Camera-type eye (tissue), 1 donor: Measurements from ENCODE around the gene FMC1.

DNA sequence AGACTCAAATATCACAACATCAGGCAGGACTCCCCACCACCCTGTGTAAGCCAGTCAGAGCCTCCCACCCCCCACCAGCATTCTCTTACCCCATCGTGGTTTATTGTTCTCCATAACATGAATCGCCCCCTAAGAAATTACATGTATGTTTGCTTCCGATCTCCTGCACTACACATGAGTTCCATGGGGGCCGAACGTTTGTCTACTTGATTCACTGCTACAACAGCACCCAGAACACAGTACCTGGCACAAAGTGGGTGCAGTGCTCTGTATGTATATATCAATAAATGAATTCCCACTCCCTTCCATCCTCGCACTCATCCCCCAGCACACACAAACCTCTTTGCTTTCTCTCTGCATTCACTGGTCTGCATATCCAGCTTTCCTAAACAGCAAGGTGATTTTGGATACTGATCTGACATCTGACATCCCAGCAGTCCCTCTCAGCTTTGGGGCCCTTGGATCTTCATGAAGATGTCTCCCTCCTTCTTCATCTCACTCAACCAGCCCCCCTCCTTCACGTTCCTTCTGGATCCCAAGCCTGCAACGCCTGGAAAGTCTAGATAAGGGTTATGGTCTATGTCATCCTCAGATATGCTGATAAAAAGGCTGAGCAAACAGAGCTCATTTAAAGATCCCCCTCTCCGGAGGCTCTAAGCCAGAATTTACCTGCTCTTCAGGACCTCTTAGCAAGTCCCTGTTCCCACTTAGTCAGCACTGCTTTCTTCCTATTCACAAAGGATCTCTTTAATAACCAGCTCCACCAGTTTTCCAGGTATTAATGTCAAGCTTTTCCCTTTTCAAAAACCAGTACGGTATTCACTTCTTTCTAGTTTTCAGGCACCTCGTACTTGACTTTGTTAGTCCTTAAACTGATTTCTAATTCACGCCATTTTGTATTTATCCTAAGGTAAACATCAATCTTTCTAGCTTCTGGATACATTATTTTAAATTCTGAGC lies 39.0 kb downstream of the CREB3L2 start:
- RAMPAGE, long total RNA, result no peak

DNA sequence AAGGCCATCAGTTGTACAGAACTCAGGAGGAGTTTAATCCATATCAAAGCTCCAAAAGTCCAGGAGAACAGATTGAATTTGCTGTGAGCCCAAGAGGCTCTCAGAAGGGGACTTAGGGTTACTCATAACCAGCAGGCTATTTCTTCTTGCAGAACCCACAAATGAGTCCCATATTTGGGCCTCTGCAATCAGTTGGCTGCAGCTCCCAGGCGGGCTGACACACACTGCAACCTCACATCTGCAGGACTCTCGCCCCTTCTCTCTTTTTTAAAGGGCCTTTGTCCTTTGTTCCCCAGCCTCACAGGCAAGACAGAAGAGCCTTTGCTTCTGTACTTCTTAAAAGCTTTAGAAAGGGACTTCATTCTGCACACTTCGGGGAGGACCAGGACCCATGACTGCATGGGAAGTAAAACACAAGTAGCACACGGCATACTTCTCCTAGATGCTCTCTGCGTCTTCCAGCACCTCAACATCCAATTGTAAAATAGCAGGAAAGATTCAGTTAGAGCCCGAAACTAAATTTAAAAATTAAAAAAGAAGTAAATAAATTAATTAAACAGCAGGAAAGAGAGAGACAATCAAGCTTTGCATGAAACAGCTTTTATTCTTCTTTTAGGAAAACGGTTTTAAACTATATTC lies 26.6 kb downstream of the CREB3L2 start:
- RAMPAGE, long total RNA, result no peak

DNA sequence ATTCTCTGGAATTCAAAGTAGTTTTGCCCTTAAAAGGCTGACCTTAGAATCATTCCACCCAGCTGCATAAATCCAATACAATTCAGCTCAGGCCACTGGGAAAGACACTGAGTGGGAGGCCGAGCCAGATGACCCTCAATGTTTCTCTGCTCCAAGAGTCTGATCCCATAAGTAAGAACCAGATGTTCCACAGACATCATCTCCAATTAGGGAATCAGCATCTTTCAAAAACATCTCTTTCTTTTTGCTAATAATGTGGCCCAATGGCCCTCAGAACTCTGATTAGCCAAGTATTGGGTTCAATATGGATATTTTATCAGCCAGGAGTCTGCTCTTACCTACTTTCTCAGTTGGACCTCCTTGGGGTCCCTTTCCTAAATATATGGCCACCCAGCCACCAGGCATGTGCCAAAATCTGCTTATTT lies 26.0 kb downstream of the CREB3L2 start:
- RAMPAGE, long total RNA, result no peak

GRCh38 chr7:138067607-138068023 lies 8.6 kb upstream of the AKR1D1 start:
- RAMPAGE, long total RNA, result no peak

- RAMPAGE, long total RNA, result no peak
Observed at GRCh38 chr7:138545633-138546653, 85.9 kb downstream of the TRIM24 start.

GRCh38 chr7:138610423-138611390 lies 90.5 kb downstream of the SVOPL start:
- RAMPAGE, long total RNA, result no peak

- RAMPAGE, long total RNA, result no peak
Observed at GRCh38 chr7:138776017-138776603, 21.7 kb upstream of the TMEM213 start.

DNA sequence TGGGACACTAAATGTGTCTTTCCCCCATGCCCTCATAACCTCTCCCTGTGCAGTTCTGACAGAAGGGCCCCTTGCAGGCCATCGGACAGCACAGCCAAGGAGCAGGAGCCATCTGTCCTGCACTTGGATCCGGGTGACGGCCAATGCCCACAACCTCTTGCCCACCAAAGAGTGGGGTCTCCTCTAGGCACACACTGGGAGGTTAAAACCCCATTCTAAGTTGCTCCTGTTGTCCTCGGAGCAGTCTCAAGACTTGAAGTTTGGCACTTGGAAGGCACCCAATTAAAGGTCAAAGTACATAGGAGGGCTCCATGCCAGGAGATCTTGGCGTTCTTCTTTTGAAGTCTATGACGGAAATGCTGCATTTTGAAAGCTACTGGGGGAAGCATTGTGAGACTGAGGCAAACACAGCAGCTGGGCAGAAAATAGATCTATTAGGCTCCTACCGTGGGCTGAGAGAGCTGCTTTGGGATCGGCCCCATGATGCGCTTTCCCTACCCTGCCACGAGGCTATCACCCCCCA lies 20.2 kb downstream of the KIAA1549 start:
- RAMPAGE, long total RNA, result no peak

- RAMPAGE, long total RNA, result no peak
Observed at GRCh38 chr7:138979438-138980435, 1.5 kb downstream of the KIAA1549 start.

DNA sequence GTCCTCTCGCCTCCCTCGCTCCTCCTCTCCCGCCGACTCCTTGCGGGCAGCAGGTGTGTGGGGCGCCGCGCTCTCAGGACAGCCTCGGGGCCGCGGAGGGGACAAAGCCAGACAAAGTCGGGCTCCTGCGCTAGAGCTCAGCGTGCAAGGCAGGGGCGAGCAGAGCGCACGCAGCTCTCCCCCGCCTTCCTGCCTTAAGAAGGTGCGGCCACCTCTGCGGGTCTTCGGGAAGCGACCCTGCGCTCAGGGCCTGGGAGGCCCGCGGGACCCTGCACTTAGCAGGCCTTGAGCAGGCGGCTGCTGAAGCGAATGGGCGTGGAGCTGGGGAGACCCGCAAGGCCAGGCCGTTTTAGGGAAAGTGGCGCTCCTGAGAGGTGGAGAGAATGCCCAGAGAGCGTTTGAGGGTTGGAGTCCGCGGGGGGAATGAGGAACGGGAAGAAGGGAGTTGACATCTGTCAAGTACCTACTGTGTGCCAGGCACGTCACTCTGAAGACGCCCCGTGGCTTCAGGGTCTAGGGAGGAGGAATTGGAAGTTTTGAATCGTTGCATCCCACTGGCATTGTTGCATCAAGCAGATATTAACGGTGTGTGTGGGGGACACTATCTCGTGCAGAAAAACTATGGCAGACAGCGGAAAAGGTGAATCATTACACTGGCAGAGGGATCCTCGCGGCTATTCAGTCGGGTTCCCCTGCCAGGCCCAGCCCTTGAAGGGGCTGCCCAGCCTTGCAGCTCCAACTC lies 776 bp upstream of the KIAA1549 start:
- RAMPAGE, long total RNA, result no peak

DNA sequence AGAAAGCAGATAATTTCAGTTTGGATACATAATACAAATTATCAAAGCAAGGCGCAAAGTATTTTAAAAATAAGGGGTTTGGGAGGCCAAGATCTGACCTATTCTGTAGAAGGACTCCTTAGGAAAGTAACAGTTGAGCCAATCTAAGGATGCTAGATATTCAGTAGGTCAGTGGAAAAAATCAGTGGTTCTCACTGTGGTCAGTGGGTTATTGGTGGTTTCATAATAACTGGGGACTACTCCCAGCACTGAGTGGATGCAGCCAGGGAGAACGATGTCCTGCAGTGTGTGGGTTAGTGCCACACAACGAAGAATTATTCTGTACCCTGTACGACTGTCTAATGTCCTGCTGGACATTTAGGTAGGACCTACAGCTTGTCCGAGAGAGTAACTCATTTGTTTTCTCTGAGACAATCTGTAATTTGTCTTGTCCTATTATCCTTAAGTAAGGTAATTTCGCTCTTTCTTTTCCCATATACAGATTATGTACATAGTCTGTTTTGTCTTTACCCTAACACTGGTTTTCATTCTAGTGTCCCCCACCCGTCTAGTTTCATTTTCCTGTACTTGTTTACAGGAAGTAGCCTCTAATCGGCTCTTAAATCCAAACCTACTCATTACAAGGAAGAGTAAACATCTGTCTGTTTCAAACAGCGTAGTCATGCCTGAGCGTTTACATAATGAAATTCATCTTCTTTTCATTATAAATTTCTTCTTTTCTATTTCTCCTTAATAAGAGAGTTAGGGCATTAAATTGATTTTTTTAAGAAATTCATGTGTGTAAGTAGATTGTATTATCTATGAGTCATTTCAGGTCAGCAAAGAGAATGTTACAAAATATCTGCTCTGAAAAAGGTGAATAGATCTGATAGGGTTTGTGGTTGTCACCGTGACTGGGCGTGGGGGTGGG lies 8.1 kb upstream of the ZC3HAV1L start:
- RAMPAGE, long total RNA, result no peak

GRCh38 chr7:139075677-139076228 lies 33.8 kb downstream of the ZC3HAV1 start:
- RAMPAGE, long total RNA, result no peak

DNA sequence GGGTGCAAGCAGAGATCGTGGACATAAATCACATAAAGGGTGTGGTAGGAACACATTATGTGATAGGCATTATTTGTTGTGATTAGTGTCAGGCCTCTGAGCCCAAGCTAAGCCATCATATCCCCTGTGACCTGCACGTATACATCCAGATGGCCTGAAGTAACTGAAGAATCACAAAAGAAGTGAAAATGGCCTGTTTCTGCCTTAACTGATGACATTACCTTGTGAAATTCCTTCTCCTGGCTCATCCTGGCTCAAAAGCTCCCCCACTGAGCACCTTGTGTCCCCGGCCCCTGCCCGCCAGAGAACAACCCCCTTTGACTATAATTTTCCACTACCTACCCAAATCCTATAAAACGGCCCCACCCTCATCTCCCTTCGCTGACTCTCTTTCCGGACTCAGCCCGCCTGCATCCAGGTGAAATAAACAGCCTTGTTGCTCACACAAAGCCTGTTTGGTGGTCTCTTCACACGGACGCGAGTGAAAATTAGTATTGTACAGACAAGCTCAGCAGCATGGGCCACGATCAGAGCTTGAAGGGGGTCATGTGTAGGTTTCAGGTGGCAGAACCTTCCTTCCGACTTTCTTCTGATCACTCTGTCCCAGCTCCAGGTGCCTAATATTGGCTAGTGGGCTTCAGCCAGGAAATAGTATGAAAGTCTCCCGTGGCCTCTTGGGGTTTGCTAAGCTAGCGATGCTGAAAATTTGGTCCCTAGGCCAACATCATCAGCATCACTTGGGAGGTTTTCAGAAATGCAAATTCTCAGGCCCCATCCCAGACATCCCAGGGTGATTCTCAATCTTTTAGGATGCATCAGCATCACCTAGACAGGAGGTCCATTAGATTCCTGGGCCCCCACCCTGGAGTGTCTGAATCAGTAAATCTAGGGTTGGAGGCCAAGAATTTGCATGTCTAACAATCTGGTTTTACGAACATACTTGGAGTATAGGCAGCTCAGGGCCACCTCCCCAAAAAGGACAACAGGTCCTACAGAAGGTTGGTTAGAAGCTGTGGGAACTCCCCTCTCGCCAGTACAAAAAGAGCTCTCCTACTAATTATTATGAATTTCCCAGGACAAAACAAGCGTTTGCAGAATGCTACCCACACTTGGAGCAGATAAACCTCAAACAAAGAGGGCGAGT lies 15.8 kb downstream of the ZC3HAV1 start:
- RAMPAGE, long total RNA, result no peak

GRCh38 chr7:139132906-139133264 lies 693 bp upstream of the TTC26 start:
- RAMPAGE, long total RNA, result no peak

- RAMPAGE, long total RNA, result no peak
Observed at GRCh38 chr7:139340870-139341941, at the start of gene FMC1. TSS of gene FMC1 (plus strand) at chr7:139341337.

GRCh38 chr7:139361621-139362145 lies 2.0 kb downstream of the LUC7L2 start:
- RAMPAGE, long total RNA, result no peak

DNA sequence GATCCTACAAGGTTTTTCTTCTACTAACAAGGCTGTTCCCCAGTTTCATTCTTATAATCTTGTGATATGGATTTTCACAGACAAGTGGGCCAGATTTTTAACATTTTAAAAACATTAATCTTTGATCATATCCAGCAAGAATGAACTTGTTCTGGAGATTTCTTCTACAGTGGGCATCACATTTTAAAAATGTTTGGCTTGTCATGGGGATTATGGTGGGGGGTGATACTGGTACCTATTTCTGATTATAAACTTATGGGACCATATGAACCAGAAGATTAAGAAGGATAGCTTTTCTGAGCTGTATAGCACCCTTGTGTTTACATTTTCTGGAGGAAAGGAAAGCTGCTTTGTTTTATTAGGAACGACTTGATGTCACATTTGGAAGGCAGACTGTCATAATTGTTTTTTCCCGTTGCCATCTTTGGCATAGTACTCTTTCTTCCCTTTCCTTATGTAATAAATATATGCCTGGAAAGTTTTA lies 9.9 kb downstream of the LUC7L2 start:
- RAMPAGE, long total RNA, result no peak

DNA sequence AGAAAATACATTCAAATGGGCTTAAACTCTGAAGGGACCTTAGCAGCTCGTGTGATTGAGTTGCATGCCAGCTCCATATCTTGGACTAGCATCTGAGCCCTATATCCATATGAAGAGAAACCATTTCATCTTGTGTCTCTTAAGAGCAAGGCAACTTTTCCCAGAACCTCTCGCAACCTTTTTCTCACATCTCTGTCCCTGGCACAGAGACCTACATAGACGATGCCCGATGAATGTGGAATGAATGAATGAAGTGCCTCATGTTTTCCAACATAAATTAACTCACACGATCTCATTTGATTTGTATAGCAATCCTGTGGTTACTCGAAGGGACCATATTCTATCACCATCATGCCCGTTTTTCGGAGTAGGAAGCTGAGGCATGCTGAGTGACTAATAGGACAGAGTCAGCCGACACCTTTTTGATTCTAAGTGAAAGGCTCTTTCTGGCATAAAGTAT lies 55.9 kb downstream of the KLRG2 start:
- RAMPAGE, long total RNA, result no peak

DNA sequence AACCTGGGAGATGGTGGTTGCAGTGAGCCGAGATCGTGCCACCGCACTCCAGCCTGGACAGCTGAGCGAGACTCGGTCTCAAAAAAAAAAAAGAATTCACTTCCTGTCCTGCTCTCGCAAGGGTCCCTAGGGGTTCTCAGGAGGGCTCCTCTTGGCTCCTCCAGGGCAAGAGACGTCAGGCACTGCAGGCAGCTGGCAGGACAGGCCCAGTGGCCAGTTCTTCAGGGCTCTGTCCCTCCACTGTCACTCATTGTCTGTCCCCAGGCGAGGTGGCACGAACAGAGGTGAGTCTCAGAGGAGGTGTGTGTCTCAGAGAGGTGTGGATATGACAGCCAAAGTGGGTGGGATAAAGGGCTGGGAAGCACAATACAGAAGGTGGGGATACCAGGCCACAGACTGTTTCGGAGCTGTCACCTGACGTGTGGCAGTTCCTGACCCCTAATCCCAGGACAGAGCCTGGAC lies 11.9 kb downstream of the KLRG2 start:
- RAMPAGE, long total RNA, result no peak

GRCh38 chr7:139567695-139568907 lies 44.6 kb downstream of the CLEC2L start:
- RAMPAGE, long total RNA, result no peak